ENCODE measurements around the genes RNF167, ENO3, CAMTA2 and ZFP3.

DNA sequence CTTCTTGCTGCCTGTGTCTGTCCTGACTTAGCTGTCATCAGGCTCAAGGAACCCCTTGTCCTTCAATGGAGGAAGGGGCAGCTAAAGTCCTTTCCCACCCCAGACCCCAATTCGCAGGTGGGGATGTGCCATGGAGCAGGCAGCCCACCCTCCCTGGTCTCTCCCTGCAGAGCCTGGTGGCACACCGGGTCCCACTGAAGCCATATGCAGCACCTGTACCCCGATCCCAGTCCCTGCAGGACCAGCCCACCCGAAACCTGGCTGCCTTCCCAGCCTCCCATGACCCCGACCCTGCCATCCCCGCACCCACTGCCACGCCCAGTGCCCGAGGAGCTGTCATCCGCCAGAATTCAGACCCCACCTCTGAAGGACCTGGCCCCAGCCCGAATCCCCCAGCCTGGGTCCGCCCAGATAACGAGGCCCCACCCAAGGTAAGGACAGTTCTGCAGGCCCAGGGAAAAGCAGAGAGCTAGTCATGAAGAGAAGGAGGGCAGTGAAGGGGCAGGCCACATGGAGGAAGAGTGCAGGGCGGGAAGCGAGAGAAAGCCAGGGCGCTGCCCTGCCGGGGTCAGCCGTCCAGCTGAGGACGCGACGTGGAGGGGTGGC, 7.9 kb upstream of the C17orf107 start:
- PRO-cap = no peak

- PRO-cap = no peak
Observed at GRCh38 chr17:4897423-4898303, 1.7 kb upstream of the C17orf107 start.

DNA sequence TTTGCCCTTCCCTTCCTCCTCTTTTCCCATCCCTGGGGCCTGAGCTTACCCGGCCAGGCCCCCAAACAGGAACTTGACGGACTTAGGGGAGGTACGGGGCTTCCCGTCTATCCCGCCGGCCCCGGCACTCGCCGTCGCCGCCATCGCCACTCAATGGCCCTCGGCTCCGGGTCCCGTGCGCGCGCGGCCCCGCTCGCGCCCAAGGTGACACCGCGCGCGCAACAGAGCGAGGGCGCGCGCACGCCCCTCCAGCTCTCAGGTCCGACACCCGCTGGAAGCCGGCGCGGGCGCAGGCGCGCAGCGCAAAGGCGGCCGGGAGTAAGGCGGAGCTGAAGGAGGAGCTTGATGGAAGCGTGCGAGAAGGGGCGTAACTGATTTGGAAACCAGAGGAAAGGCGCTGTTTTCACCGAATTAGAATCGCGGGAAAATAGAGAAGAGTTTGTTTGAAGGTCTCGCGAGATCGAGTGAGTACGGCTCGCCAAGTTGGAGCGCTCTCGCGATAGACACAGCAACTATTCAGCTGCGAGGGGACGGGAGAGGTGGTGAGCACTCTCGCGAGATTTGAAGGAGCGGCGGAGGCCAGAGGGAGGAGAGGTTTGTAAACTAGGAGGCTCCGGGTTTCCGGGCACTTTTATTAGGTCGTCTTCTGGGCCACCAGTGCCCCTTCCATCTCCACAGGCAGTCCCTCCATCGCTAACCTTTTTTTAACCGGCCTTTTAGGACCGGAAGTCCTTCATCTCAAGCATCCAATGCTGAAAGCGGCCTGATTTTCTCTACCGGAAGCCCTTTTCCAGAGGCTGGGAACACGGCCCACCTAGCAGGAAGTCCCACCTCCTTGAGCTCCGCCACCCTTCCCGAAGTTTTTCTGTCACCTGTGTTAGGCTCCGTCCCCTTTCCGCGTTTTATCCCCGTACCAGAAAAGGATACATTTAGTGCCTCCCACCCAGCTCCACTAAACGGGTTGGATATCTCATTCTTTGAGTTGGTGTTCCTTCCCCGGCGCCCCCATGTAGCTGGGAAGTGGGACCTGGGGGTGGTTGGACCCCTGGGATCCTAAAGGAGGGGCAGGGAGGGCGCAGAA, at the start of gene RNF167:
Gene RNF167, plus strand, starts transcription at position 502 of the 1,081 bp plus-strand sequence.
- PRO-cap = bidirectional peak, plus-strand start at position 566 of the sequence, minus-strand start at position 160 of the sequence; bidirectional peak, plus-strand start at position 823 of the sequence, minus-strand start at position 790 of the sequence

DNA sequence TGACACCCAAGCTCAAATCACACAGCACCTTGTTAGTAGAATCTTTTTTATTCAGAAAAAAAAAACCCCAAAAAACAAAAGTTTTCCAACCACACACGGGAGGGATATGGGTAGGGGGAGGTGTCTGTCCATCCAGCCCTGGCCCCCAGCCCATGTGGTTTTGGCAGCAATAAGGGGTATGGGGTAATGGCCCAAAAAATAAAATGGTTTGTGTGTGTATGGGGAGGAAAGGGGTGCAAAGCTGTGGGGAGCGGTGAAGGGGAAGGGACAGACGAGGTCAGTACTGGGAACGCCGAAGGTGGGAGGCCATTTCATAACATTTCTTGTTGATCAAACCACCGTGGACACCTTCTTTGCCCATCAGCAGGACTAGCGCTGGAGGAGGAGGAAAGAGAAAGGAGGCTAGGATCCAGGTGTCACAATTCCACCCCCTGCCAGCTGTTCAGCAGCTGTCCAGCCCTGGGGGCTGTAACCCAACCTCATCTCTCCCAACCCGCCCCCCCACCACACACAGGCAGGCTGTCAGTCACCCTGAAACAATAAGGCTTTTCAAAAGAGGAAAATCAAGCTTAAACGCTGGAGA, 2.6 kb downstream of the PFN1 start:
- PRO-cap = no peak

GRCh38 chr17:4946415-4947118, 1.8 kb downstream of the PFN1 start:
- PRO-cap = no peak

GRCh38 chr17:4950892-4951306, at the start of gene ENO3:
ENO3 (plus strand) TSS chr17:4951119.
- PRO-cap = no peak

- PRO-cap = bidirectional peak, plus-strand start at chr17:4987165, minus-strand start at chr17:4987086; bidirectional peak, plus-strand start at chr17:4987754, minus-strand start at chr17:4987662
Observed at GRCh38 chr17:4986812-4987887, at the start of gene CAMTA2. CAMTA2 (minus strand) TSS chr17:4987675.

DNA sequence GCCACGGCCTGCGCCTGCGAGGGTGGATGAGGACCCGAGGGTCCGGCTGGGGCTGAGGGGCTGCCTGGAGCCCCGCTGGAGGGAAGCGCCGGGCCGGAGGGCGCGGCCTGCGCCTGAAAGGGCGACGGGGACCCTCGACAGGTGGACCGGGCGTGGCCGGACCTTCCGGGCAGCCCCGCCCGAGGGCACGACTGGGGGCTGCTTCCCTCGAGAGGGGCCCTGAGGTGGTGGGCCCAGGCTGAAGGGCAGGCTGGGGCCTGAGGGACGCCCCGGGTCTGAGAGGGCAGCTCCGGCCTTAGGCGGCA, 300 bp downstream of the INCA1 start:
- PRO-cap = no peak

- PRO-cap = no peak
Observed at GRCh38 chr17:4999482-4999968, 1.8 kb downstream of the KIF1C start.

DNA sequence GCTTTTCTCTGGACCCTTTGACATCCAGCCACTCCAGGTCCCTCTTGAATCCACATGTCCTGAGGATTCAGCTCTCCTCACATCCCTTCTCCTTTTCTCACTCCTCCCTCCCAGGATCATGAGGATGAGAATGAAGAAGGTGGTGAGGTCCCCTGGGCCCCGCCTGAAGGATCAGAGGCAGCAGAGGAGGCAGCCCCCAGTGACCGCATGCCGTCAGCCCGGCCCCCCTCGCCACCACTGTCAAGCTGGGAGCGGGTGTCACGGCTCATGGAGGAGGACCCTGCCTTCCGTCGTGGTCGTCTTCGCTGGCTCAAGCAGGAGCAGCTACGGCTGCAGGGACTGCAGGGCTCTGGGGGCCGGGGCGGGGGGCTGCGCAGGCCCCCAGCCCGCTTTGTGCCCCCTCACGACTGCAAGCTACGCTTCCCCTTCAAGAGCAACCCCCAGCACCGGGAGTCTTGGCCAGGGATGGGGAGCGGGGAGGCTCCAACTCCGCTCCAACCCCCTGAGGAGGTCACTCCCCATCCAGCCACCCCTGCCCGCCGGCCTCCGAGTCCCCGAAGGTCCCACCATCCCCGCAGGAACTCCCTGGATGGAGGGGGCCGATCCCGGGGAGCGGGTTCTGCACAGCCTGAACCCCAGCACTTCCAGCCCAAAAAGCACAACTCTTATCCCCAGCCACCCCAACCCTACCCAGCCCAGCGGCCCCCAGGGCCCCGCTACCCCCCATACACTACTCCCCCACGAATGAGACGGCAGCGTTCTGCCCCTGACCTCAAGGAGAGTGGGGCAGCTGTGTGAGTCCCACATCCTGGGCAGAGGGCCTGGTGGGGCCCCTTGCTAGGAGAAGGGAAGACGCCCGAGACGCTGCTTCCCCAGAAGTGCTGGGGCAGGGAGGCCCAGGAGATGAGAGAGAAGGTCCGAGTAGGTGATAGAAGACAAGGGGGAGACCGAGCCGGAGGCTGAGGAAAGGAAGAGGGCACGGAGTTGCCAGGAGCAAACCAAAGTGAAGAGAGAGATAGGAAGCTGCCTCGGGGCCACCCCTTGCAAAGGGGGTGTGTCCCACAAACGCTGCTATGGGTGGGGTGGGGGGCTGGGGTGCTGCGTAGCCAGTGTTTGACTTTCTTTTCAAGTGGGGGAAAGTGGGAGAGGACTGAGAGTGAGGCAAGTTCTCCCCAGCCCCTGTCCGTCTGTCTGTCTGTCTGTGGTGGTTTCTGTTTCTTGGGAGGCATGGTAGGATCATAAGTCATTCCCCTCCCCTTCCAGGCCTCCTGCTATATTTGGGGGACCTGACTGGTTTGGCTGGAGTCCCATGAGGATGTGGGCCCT, 11.4 kb downstream of the SLC52A1 start:
- PRO-cap = no peak

- PRO-cap = no peak
Observed at GRCh38 chr17:5077736-5078875, at the start of gene ZFP3. ZFP3 (plus strand) TSS chr17:5078467.

GRCh38 chr17:5110741-5111263, 876 bp downstream of the ZNF232 start:
- PRO-cap = no peak

GRCh38 chr17:5373029-5373502, 46.4 kb downstream of the NUP88 start:
- PRO-cap = no peak

GRCh38 chr17:5430663-5431320, 8.2 kb downstream of the C1QBP start:
- PRO-cap = no peak

- PRO-cap = no peak
Observed at GRCh38 chr17:5432317-5433516, 6.2 kb downstream of the C1QBP start.

GRCh38 chr17:5434706-5435531, 4.0 kb downstream of the C1QBP start:
- PRO-cap = no peak

GRCh38 chr17:6120395-6120856, 50.2 kb downstream of the WSCD1 start:
- PRO-cap = no peak

- PRO-cap = no peak
Observed at GRCh38 chr17:6325841-6326097, 109.2 kb downstream of the AIPL1 start.

DNA sequence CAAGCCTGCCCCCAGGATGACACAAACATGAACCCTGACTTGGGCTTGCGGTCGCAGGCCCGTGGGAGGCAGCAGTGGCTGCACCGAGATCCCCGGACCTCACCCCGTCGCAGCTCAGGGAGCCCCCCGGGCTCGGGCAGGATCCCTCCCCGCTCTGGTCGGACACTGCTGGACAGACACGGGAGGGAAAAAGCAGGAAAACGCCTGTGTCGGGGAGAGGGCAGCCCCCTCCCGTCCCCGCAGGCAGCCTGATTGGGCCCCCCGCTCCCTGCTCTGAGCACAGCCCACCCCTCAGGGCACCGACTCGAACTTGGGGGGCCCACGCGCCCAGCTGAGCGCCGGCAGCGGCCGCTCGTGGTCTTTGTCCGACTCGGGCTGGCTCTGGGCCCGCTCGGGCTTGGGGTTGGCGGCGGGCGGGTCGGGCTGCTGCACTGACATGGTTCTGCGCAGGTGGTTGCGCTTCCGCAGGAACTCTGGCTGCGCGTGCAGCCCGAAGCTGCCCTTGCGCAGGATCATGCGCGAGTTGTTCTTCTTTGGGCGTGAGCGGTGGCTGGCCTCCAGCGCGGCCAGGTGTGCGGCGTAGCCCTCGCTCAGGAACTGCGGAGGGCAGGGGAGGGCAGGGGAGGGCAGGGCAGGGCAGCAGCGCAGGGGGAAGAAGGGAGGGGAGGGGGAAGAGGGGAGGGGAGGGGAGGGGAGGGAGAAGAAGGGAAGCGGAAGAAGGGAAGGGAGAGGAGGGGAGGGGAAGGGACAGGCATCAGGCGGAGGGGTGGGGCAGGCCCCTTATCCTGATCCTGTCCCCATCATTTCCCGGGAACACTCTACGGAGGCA, 11.0 kb downstream of the PIMREG start:
- PRO-cap = no peak

- PRO-cap = no peak
Observed at GRCh38 chr17:6507585-6508049, 48.7 kb downstream of the PITPNM3 start.

Measured in Calu3 (cell line).